OVCAR3 (cell line): ENCODE measurements around a stretch of chr9.

DNA sequence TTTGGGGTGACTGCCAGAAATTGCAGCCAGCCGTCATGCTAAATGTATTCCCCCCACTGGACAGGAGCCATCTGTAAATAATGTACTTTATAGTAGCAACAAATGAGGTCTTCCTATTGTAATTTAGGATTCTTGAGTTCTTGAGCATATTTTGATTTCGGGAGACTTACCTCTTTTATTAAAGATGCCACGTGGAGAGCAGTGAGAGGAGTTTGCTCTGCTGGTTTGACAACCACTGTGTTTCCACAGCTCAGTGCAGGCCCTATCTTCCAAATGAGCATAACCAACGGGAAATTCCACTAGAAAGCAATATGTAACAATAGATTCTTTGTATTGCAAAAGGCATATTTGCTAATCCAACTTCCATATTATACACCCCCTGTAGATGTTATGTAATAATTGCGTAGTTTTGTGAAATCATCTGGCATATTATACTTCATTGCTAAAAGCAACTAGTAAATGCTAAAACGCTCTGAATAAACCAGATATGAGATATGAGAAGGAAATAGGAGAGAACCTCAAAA, 27.5 kb downstream of the ALDH1A1 start:
- RRBS, result no CpG with 5 or more reads among the region's 6 CpGs

GRCh38 chr9:73162542-73163200, 11.0 kb downstream of the ANXA1 start:
- RRBS, result no CpG with 5 or more reads among the region's 5 CpGs

DNA sequence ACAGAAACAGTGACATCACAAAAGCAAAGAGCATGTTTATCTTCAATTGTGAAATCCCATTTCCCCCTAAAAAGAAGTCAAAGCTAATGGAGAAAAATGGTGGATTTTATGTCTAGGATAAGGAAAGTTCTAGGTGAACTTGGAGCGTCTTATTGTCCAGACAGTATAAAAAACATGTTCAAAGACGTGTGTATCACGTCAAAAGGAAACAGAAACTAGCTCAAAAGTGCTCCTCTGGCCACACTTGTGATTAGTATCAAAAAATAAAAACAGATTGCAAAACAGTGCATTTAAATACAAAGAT, 568.9 kb downstream of the ANXA1 start:
- RRBS, result no CpG with 5 or more reads among the region's 3 CpGs

DNA sequence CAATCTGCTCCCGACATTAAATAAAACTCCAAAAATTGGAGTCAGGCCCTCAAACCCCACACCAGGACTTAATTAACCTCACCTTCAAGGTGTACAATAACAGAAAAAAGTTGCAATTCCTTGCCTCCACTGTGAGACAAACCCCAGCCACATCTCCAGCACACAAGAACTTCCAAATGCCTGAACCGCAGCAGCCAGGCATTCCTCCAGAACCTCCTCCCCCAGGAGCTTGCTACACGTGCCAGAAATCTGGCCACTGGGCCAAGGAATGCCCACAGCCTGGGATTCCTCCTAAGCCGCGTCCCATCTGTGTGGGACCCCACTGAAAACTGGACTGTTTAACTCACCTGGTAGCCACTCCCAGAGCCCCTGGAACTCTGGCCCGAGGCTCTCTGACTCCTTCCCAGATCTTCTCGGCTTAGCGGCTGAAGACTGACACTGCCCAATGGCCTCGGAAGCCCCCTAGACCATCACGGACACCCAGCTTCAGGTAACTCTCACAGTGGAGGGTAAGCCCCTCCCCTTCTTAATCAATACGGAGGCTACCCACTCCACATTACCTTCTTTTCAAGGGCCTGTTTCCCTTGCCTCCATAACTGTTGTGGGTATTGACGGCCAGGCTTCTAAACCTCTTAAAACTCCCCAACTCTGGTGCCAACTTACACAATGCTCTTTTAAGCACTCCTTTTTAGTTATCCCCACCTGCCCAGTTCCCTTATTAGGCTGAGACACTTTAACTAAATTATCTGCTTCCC, 409.3 kb upstream of the RORB start:
- RRBS, result no CpG with 5 or more reads among the region's 12 CpGs

GRCh38 chr9:74279787-74280138, 217.4 kb upstream of the RORB start:
- RRBS, result no CpG with 5 or more reads among the region's 3 CpGs

DNA sequence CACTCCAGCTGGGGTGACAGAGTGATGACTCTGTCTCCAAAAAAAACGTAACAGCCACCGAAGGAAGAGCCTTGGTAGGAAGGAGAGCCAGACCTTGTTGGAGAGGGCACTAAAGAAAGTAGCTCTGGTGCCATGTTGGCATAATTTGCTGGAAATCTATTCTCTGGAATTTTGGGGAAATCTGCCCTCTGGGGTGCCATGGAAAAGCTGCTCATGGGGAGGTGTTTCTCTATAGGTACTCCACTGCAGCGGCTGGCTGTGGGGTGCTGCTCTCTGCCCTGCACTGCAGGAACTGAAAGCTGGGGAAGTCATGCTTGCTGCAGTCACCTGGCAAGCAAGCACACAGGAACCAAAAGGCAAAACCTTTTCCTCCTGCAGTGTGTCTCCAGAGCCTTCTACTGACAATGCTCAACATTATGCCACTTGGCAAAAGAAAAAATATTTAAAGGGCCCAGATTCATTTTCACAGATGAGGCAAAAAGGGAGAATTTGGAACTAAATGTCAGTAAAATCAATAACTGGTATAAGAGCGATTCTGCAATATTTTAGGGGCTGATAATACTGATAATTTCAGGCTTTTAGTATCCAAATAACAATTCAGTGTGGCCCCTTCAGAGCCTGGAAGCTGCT, 25.8 kb upstream of the CARNMT1 start:
- RRBS, result no CpG with 5 or more reads among the region's 4 CpGs

GRCh38 chr9:75083232-75083740, 4.7 kb downstream of the NMRK1 start:
- RRBS, result no CpG with 5 or more reads among the region's 12 CpGs

GRCh38 chr9:75087313-75087555, 721 bp downstream of the NMRK1 start:
- RRBS, result no CpG with 5 or more reads among the region's 8 CpGs

GRCh38 chr9:75229805-75230346, 141.6 kb downstream of the OSTF1 start:
- RRBS, result no CpG with 5 or more reads among the region's 3 CpGs

DNA sequence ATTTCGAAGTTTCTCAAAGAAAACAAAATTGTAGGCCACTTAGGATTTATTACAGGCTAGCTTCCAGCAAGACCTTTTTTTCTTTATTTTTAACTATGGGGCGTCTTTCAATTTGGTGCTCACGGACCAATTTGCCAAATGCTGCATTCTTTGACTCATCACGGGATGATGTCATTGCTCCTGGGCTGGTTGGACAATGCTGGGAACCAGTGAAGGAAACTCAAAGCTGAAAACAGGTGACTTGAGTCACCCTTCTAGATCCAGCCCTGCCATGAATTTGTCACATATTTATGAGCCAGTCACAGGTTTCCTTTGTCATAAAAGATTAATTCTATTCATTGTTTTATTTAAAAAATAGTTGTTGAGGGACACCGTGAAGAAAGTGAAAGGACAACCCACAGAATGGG, 13.5 kb downstream of the PCSK5 start:
- RRBS, result no CpG with 5 or more reads among the region's 5 CpGs

GRCh38 chr9:76223571-76224378, 170.5 kb downstream of the RFK start:
- RRBS, result no CpG with 5 or more reads among the region's 3 CpGs

DNA sequence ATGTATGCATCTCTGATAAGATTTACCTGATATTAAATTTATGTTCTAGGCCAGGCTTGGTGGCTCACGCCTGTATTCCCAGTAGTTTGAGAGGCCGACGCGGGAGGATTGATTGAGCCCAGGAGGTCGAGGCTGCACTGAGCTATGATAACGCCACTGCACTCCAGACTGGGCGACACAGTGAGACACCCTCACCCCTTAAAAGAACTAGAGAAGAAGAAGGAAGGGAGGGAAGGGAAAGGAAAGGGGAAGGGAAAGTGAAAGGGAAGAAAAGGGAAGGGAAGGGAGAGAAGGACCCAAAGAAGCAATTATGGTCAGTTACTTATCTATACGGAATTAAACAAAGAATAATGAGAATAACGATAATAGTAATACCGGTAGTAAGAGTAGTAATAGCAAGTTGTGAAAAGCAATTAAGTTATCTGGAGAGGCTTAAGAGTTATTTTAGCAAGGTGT, 1.2 kb upstream of the RFK start:
- RRBS, result no CpG with 5 or more reads among the region's 10 CpGs

GRCh38 chr9:76442004-76442377, 17.0 kb upstream of the GCNT1 start:
- RRBS, result no CpG with 5 or more reads among the region's 6 CpGs

DNA sequence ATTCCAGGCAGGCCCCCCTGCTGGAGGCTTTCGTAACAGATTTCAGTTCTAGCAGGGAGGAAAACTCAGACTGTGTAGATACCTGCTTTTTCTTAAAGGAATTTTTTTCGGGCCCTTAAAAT, 1.4 kb downstream of the GCNT1 start:
- RRBS, result no CpG with 5 or more reads among the region's 2 CpGs

DNA sequence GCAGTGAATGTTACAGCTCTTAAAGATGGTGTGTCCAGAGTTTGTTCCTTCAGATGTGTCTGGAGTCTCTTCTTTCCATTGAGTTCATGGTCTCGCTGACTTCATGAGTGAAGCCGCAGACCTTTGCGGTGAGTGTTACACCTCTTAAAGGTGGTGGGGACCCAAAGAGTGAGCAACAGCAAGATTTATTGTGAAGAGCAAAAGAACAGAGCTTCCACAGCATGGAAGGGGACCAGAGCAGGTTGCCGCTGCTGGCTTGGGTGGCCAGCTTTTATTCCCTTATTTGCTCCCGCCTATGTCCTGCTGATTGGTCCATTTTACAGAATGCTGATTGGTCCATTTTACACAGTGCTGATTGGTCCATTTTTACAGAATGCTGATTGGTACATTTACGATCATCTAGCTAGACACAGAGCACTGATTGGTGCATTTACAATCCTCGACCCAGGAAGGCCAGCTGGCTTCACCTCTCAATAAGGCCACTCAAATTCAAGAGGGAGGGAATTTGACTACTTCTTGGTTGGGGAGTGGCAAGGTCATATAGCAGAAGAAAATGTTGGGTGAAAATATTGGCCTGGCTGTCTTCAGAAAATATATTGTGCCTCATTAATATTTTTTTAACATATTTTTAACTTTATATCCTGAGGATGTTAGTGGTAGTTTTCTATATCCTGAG, 36.4 kb downstream of the GCNT1 start:
- RRBS, result no CpG with 5 or more reads among the region's 7 CpGs

- RRBS, result no CpG with 5 or more reads among the region's 5 CpGs
Observed at GRCh38 chr9:76576331-76576802, 117.4 kb downstream of the GCNT1 start.

DNA sequence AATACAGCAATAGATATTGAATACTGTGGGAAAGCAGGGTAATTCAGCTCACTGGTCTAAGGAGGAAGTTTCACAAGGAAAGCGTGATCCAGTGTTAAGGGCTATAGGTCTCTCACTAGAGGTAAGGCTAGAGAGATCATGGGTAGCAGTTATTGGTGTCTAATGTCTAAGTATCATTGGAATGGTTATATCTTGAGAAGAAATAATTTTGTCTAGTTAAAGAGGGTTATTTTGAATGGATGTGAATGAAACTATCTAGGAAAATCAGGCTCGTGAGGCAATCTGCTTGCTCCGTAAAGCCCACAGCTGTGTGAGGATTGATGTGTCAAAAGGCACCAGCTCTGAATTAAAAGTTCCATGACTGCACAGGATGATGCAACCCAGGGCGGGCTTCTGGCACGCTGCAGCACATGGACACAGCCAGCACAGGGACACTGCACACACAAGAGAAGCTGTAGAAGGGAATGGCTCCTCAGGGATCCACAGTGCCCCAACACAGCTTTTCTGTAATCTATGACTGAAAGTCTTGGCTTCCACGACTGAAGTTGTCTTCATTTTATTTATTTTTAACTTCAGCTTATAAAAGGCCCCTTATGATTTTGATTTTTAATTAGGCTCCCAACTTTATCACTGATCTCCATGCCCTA, 150.9 kb downstream of the GCNT1 start:
- RRBS, result no CpG with 5 or more reads among the region's 6 CpGs

DNA sequence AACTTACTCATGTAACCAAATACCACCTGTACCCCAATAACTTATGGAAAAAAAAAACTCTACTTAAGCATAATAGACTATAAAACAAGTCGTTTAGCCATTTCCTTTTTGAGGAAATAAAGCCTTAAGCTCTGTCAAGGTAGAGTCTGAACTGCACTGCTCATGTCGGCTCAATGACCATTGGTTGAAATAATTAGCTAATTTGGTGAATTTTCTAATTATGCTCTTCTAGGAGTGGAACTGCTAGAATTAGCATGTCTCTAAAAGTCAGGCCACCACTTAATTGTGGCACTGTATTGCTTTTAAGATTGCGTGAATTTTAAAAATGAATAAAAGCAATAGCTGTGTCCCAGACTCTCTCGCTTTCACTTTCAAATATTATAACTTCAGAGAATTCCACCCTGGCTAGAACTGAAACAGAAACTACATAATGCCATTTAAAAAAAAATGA, 192.2 kb downstream of the GCNT1 start:
- RRBS, result no CpG with 5 or more reads among the region's 4 CpGs

GRCh38 chr9:76905609-76906003, 308 bp downstream of the PRUNE2 start:
- RRBS, result 6% methylated on average over 2 of the region's 16 CpGs